SK-N-SH (cell line): ENCODE data around the genes GUCA1C, PHLDB2, TMPRSS7 and CD200.

- RRBS: no CpG with 5 or more reads among the region's 2 CpGs
CAGE:
- cytosol, long polyA plus RNA: no peak
- long polyA plus RNA: no peak
- nucleus, long polyA plus RNA: no peak
Observed at GRCh38 chr3:108046378-108046844, 44.4 kb downstream of the CD47 start.

- RRBS: no CpG with 5 or more reads among the region's 13 CpGs
CAGE:
- cytosol, long polyA plus RNA: no peak
- long polyA plus RNA: no peak
- nucleus, long polyA plus RNA: no peak
Observed at GRCh38 chr3:108588991-108589253, 316 bp downstream of the CIP2A start.

DNA sequence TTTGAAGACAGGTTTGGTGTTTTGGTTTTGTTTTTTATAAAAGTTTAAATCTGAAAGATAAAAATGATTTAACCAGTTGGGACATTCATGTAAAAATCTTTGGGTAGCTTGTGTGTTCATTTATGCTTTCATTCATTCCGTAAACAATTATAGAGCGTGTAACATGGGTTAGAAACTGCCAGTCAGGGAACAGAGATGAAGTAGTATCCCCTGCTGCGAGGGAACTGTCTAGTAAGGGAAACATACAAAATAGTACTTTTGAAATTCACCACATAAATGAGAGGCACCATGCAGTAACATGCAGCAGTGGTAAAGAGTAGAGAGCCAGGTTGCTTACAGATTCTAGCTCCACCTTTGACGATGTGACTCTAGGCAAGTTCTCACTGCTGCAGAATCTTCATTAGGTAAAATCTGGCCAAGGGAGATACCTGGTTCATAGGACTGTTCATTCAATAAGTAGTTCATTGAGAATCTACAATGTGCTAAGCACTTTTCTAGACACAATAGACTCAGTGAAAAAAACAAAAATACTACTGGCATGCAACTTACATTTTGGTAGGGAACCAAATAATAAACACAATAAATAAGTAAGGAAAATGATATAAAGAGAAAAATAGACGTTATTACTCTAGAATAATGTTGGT is 1.0 kb downstream of the DZIP3 start:
- RRBS: no CpG with 5 or more reads among the region's 5 CpGs
CAGE:
- cytosol, long polyA plus RNA: no peak
- long polyA plus RNA: no peak
- nucleus, long polyA plus RNA: no peak

CAGE:
- cytosol, long polyA plus RNA: no peak
- long polyA plus RNA: no peak
- nucleus, long polyA plus RNA: no peak
Observed at GRCh38 chr3:108603724-108604129, 14.2 kb downstream of the DZIP3 start.

- RRBS: no CpG with 5 or more reads among the region's 4 CpGs
CAGE:
- cytosol, long polyA plus RNA: no peak
- long polyA plus RNA: no peak
- nucleus, long polyA plus RNA: no peak
Observed at GRCh38 chr3:108723880-108724356, 33.3 kb downstream of the RETNLB start.

DNA sequence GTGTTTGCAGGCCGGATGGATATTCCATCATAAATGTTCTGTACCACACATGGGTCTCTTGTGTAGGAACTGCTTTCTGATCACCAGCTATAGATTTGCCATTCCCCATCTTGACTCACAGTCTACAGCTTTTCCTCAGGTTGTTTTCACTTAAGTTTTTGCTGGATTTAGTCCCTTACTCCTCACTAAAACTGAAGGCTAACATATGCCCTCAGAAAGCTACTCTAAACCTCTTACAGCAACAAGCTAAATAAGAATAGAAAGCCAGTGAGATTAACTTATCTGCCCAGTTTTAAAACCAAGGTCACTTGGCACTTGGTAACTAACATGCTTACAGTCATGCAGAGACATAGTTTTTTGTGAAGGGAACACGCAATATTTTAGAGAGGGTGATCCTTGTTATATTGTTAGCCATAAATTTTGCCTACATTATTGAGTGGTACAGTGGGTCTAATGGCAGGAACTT is at the start of gene GUCA1C:
Gene GUCA1C, minus strand, starts transcription at position 226 of the 466 bp plus-strand sequence.
- RRBS: no CpG with 5 or more reads among the region's 2 CpGs
CAGE:
- cytosol, long polyA plus RNA: no peak
- long polyA plus RNA: no peak
- nucleus, long polyA plus RNA: no peak

GRCh38 chr3:109338353-109338988 is 1.1 kb upstream of the DPPA4 start:
- RRBS: no CpG with 5 or more reads among the region's 6 CpGs
CAGE:
- cytosol, long polyA plus RNA: no peak
- long polyA plus RNA: no peak
- nucleus, long polyA plus RNA: no peak

DNA sequence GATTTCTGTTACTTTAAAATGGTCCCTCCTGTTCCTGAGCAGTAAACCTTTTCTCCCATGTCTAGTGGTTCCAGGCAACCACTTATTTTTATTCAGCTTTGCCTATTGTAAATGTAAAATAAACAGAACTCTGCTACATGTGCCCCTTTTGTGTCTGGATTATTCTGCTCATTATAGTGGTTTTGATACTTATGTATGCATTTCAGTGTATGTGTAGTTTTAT is 641.4 kb upstream of the DPPA4 start:
CAGE:
- cytosol, long polyA plus RNA: no peak
- long polyA plus RNA: no peak
- nucleus, long polyA plus RNA: no peak

GRCh38 chr3:110888350-110889590 is 182.8 kb upstream of the NECTIN3 start:
- RRBS: no CpG with 5 or more reads among the region's 38 CpGs
CAGE:
- cytosol, long polyA plus RNA: no peak
- long polyA plus RNA: no peak
- nucleus, long polyA plus RNA: no peak

DNA sequence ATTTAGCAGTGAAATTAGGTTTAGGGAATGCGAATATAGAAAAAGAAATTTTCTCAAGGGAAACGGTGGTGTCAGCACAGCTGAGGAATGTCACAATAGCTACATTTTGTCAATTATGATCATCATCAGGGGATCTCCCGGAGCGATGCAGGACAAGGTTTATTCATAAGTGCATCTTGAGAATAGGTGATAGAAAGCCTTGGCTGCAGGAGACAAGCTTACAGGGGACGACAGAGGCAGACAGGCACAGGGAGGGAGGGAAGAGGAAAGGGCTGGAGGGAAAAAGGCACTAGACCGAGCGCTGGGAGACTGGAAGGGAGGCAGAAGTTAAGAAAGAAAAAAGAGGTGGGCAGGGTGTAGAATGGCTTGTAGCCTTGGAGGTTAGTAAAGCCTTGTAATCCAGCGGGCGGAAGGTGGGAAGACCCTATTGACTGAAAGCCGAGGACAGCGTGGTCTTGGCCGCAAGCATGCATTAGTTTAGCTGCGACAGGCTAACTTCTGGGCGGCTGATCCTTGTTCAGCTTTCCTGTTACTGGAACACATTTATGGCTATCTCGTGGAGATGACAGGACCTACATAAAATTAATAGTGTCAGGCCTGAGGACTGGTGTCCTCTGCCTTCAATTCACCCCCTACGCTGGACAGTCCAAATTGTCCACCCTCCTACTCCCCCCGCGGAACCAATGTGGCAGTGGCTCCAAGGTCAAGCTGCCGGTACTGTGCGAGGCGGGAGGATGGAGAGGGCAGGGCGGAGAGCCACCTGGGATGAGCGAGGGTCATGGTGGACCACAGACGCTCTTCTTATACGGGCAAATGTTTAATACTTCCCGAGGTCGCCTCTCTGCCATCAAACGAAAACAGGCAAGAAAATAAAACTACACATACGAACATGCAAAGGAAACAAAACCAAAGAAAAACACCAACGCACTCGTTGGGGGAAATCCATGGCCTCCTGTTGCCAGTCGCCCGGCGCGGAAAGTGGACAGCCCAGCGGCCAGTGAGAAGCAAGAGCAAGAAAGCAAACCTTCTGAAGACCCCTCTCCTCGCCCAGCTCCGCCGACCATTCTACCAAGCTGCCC is 1.3 kb upstream of the NECTIN3 start:
- RRBS: no CpG with 5 or more reads among the region's 39 CpGs
CAGE:
- cytosol, long polyA plus RNA: no peak
- long polyA plus RNA: no peak
- nucleus, long polyA plus RNA: no peak

- RRBS: no CpG with 5 or more reads among the region's 7 CpGs
CAGE:
- cytosol, long polyA plus RNA: no peak
- long polyA plus RNA: no peak
- nucleus, long polyA plus RNA: no peak
Observed at GRCh38 chr3:111610667-111611226, 15.6 kb upstream of the ZBED2 start.

GRCh38 chr3:111732267-111732747 is 57.8 kb downstream of the PLCXD2 start:
- RRBS: no CpG with 5 or more reads among the region's 3 CpGs
CAGE:
- cytosol, long polyA plus RNA: no peak
- long polyA plus RNA: no peak
- nucleus, long polyA plus RNA: no peak

DNA sequence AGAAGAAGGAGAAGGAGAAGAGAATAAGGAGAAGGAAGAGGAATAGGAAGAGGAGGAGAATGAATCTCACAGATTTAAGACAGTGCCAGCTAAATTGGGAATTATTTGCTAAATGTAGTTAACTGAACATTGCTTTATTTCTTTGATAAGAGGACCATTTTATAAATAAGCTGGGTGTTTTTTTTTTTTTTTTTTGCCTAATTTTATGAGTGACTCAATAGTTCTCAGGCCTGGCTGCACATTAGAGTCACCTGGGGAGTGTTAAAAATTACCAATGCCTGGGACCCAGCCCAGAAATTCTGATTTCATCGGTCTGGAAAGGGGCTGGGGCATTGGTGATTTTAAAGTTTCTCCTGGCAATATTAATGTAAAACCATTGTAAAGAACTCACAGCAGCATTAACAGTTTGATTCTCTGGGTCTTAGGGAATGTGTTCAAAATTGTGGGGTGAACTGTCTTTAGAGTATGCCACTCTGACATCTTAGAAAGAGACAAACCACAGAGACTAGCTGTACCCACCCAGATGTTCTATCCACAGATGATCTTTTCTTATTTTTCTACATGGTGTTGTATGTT is 51.2 kb upstream of the PHLDB2 start:
- RRBS: no CpG with 5 or more reads among the region's 1 CpG
CAGE:
- cytosol, long polyA plus RNA: no peak
- long polyA plus RNA: no peak
- nucleus, long polyA plus RNA: no peak

DNA sequence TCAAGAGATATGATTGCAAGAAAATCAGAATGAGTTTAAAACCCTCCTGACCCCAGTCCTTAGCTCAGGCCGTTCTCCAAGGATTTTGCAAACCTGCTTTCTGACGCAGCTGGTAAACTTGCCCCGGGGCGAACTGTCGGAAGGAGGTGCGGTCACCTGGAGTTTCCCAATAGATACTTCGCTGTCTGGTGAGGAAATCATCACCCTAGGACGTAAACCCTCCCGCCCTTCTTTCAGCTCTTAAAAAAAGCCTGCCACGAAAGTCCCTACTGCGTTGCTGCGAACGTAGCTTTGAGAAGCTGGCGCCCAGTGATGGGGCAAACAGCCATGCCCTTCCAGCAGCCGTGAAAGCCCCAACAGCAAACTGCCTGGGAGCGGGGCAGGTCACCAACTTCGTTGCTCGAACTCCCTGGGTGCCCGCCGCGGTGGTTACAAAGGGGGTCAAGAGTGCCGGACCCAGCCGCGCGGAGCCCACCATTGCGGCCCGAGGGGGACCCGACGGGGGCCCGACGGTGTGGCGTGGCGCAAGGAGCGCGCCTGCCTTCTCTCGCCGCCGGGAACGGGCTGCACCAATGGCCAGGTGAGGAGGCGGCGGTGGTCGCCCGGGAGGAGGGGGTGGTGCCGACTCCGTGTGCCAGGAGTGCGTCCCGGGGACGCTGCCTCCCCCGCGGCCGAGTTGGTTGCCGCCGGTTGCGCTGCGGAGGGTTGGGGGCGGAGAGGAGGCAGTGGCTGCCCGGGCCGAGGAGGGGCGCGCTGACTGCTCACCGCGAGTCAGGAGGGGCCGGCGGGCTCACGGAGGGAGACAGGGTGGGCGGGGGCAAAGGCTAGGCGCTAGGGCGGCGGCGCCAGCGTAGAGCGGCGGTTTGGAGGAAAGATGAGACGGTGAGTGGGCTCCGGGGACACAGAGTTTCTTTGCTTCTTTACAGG is at the start of gene PHLDB2:
Gene PHLDB2, plus strand, starts transcription at position 269 of the 927 bp plus-strand sequence.
- RRBS: 1% methylated on average over 31 of the region's 75 CpGs
CAGE:
- cytosol, long polyA plus RNA: no peak
- long polyA plus RNA: start-site peak on the plus strand centred at position 244 of the sequence, 145 bp wide, 85 and 82 reads in 2 replicates; start-site peak on the plus strand centred at position 823 of the sequence, 53 bp wide, 142 and 147 reads in 2 replicates
- nucleus, long polyA plus RNA: start-site peak on the plus strand centred at position 277 of the sequence, 40 bp wide, 181 and 182 reads in 2 replicates; start-site peak on the plus strand centred at position 835 of the sequence, 73 bp wide, 233 and 738 reads in 2 replicates

- RRBS: 3% methylated on average over 5 of the region's 16 CpGs
CAGE:
- cytosol, long polyA plus RNA: no peak
- long polyA plus RNA: no peak
- nucleus, long polyA plus RNA: no peak
Observed at GRCh38 chr3:111999449-111999759, 682 bp downstream of the TAGLN3 start.

DNA sequence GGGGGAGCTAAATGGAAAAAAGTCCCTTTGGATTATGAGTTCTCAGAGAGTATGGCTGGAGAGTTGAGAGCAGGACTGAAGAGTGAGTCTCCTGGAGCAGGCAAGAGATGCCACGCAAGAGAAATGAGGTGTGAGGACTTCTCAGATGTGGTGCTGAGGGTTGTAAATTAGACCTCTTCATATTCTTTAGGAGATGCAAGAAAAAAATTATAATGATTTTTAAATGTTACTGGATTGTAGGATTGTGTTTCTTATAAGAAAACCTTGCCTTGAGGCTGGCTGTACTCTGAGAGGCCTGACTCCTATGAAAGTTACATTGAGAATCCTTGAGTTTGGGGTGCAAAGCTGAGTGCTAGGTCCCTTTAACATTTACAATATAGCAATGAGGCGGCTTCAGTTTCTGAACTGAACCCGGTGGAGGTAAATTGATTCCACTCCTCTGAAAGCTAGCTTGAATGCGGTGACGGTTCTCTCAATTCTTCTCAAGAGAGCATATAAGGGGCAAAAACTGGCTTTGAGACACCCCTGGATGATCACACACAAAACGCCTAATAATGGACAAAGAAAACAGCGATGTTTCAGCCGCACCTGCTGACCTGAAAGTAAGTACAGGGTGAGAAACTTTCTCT is at the start of gene TMPRSS7:
Gene TMPRSS7, plus strand, starts transcription at position 445 of the 629 bp plus-strand sequence.
- RRBS: no CpG with 5 or more reads among the region's 8 CpGs
CAGE:
- cytosol, long polyA plus RNA: no peak
- long polyA plus RNA: no peak
- nucleus, long polyA plus RNA: no peak

DNA sequence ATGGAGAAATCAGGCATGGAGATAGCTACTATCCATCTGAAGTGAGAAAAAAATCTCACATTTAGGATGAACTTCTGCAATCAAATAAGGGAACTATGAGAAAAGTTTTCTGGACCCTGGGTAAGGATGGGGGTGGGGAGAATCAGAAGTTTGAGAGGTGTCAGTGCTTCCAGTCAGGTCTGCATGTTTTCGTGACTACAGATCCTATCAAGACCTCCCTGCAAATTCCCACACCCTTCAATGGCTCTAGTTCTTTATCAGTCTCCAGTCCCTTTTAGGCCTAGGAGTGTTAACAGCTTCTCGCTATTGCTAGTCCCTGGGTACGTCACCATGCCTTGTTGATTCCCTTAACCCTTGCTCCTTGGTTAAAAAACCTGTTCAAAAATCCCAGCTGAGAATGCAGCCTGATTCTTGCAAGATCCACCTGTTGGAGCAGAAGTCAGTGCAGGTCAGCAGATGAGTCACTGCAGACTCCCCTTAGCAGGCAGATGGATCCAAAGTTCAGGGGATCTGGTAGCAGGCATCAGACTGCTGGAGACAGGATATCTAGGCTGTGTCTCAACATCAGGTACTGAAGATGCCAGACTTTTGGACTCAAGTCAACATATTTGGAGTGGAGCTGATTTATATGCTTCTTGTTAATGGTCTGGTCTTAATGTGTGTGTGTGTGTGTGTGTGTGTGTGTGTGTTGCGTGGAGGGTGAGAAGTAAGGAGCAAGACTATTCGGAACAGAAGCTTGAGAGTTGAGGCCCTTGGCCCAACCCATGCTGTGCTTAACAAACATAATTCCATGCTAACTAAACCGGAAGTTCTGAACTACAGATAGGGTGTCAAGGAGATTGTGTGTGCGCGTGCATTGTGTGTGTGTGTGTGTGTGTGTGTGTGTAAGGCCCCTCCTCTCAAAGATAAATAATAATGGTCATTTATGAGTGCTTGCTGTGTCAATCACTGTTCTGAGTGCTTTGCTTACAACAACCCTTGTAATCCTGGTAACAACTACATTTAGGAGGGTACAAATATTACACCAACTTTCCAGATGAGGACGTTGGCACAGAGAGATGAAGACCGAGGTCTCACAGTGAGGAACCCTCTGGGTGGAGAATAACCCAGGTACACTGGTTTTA is 1.1 kb upstream of the C3orf52 start:
- RRBS: no CpG with 5 or more reads among the region's 10 CpGs
CAGE:
- cytosol, long polyA plus RNA: no peak
- long polyA plus RNA: no peak
- nucleus, long polyA plus RNA: no peak

DNA sequence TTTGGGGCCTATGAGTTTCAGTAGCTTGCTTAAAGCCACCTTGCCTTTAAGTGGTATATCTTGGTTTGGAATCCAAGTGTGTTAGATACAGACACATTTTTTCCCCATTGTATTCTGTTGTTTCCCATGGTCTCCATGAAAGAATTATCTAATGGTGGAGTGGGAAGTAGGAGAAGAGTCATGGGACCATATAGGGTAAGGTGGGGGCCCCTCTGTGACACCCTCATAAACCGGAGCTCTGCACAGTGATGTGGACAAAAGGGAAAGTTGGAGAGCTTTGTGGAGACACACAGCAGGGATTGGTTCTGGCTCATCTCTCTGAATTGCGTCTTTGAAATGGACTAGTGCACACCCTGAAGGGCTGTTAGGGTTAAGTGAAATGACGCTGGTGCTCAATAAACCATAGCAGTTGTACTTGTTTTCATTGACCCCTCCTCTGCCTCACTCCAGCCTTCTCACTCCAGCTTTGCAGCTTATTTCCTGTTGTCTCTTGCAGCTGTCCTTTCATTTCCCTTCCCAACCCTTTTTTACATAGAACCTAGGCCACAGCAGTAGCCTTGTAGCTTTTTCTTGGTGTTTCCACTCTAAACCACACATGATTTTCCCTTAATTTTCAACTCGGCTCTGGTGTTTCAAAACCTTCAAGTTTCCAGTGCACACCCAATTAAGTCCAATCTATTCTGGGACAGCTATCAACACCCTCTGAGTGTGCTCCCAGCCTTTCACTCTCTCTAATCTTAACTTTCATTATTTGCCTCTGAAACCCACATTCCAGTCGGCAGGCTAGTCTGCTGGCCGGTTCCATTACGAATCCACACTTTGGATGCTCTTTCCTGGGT is 6.3 kb downstream of the C3orf52 start:
- RRBS: no CpG with 5 or more reads among the region's 7 CpGs
CAGE:
- cytosol, long polyA plus RNA: no peak
- long polyA plus RNA: no peak
- nucleus, long polyA plus RNA: no peak

GRCh38 chr3:112302990-112303338 is 8.9 kb upstream of the SLC9C1 start:
- RRBS: no CpG with 5 or more reads among the region's 6 CpGs
CAGE:
- cytosol, long polyA plus RNA: no peak
- long polyA plus RNA: no peak
- nucleus, long polyA plus RNA: no peak

DNA sequence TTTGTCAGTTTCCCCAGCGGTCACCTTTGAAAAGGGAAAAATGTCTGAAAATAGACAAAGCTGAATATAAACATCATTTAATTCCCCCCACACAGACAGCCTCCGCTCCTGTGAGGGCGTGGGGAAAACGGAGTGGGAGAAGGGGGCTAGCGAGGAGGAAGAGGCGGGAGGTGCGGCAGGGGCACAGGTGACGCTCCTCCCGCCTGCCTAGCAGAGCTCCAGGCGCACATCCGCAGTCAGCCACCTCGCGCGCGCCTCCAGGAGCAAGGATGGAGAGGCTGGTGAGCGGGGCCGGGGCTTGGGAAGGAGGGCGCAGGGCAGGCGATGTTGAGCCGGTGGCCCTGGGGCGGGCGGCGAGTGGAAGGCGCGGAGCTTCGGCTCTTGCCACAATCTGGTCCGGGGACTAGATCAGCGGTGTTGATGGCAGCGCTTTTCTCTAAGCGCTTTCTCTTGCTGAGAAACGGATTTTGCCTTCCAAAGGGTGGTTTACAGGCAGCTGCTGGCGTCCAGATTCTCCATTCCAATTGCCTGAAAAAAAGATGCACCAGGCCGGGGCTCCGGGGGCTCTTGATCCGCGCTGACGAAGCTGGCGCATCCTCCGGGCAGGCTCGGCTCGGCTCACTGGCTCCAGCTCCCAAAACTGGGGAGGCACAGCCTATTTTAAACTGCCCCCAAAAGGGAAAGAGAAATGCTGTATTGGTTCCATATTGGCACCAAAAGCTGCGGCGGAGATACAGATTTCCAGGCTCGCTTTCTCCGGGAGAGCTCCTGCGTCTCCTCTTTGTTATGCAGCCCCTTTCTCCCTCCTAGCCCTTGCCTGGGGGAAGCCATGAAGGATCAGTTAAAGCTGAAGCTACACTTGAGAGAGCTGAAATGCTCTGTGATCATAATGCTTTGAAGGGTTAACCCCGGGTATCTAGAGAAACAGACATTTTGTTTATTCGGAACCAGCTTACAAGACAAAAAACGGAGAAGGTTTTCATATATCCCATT is at the start of gene CD200:
Gene CD200, plus strand, starts transcription at position 213 of the 993 bp plus-strand sequence.
- RRBS: 3% methylated on average over 17 of the region's 49 CpGs
CAGE:
- cytosol, long polyA plus RNA: no peak
- long polyA plus RNA: start-site peak on the plus strand centred at position 229 of the sequence, 47 bp wide, 96 and 45 reads in 2 replicates
- nucleus, long polyA plus RNA: no peak